K562 (cell line): ENCODE data around the gene RPS26.

- RAMPAGE, long total RNA = no peak
- RRBS = 2% methylated on average over 8 of the region's 57 CpGs
PRO-cap:
- standard = bidirectional peak, plus-strand start at chr12:55830916, minus-strand start at chr12:55830545
- CoPRO, capped RNA only, 2 experiments = peak in 1 of 2 experiments; most common plus-strand start chr12:55830908 (in 1); most common minus-strand start chr12:55830527 (in 1)
- CoPRO, capped and uncapped RNA, 2 experiments = no peak in any of the 2 experiments
- CoPRO, uncapped RNA only, 2 experiments = no peak in any of the 2 experiments
CAGE:
- cytosol, long polyA plus RNA = no peak
- long polyA plus RNA = no peak
- nucleolus, long total RNA = no peak
- nucleus, long polyA plus RNA = no peak
Measured at GRCh38 chr12:55829896-55831130, 926 bp upstream of the DNAJC14 start.

- RAMPAGE, long total RNA = no peak
- RRBS = no CpG with 5 or more reads among the region's 3 CpGs
PRO-cap:
- standard = no peak
- CoPRO, capped RNA only, 2 experiments = no peak in any of the 2 experiments
- CoPRO, capped and uncapped RNA, 2 experiments = no peak in any of the 2 experiments
- CoPRO, uncapped RNA only, 2 experiments = no peak in any of the 2 experiments
CAGE:
- cytosol, long polyA plus RNA = no peak
- long polyA plus RNA = no peak
- nucleolus, long total RNA = no peak
- nucleus, long polyA plus RNA = no peak
Measured at GRCh38 chr12:55845432-55845709, 2.6 kb upstream of the MMP19 start.

GRCh38 chr12:55856805-55857383, 14.2 kb upstream of the MMP19 start:
- RAMPAGE, long total RNA = no peak
- RRBS = no CpG with 5 or more reads among the region's 7 CpGs
PRO-cap:
- standard = unidirectional peak, plus-strand start at chr12:55857104
- CoPRO, capped RNA only, 2 experiments = no peak in any of the 2 experiments
- CoPRO, capped and uncapped RNA, 2 experiments = no peak in any of the 2 experiments
- CoPRO, uncapped RNA only, 2 experiments = no peak in any of the 2 experiments
CAGE:
- cytosol, long polyA plus RNA = no peak
- long polyA plus RNA = no peak
- nucleolus, long total RNA = no peak
- nucleus, long polyA plus RNA = no peak

GRCh38 chr12:55925722-55926197, 1.9 kb downstream of the PYM1 start:
- RAMPAGE, long total RNA = no peak
- RRBS = no CpG with 5 or more reads among the region's 3 CpGs
PRO-cap:
- standard = no peak
- CoPRO, capped RNA only, 2 experiments = no peak in any of the 2 experiments
- CoPRO, capped and uncapped RNA, 2 experiments = no peak in any of the 2 experiments
- CoPRO, uncapped RNA only, 2 experiments = peak in 1 of 2 experiments; most common plus-strand start chr12:55926112 (in 1); most common minus-strand start chr12:55925946 (in 1)
CAGE:
- cytosol, long polyA plus RNA = no peak
- long polyA plus RNA = no peak
- nucleolus, long total RNA = no peak
- nucleus, long polyA plus RNA = no peak

GRCh38 chr12:55926198-55926707, 1.4 kb downstream of the PYM1 start:
- RAMPAGE, long total RNA = no peak
- RRBS = no CpG with 5 or more reads among the region's 9 CpGs
PRO-cap:
- standard = no peak
- CoPRO, capped RNA only, 2 experiments = no peak in any of the 2 experiments
- CoPRO, capped and uncapped RNA, 2 experiments = no peak in any of the 2 experiments
- CoPRO, uncapped RNA only, 2 experiments = no peak in any of the 2 experiments
CAGE:
- cytosol, long polyA plus RNA = no peak
- long polyA plus RNA = no peak
- nucleolus, long total RNA = no peak
- nucleus, long polyA plus RNA = no peak

DNA sequence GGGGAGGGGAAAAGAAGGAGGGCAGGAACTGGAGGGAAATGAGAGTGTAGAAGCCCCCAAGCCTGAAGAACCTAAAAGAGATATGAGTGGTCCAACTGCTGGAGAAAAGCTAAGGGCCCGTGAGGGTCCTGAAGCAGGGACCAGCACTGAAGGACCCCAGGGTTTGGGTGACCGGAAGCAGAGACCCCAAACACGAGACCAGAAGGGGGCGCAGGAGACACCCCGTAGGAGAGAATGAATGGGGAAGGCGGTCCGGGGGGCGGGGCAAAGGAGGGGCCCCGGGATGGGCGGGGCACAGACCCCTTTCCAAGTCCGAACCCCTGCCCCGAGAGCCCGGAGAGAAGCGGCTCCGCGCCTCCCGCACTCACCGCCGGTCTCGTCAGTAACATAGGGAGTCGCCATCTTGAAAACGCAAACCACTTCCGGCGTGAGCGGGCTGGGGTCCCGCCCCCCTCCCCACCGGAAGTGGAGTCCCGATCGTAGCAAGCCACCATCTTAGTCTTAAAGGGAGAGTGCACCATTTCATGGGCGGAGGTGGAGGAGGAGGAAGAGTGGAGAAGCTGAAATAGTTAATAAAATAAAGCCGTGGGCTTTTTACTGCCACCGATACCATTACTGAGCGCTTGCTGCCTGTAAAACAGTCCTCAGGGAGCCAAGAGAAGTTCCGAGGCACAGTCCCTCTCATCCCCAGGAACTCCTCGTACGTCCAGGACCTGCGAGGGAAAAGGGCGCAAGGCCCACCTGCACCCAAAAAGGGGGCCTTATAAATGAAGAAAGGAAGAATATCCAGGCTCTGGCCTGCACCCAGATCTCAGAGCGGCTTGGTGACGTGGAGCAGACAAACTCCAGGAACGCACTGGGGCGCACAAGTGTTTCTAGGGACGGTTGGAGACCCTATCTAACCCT, 733 bp downstream of the PYM1 start:
- RAMPAGE, long total RNA = start-site peak on the minus strand centred at position 415 of the sequence, 45 bp wide, 97 and 43 reads in 2 replicates
- RRBS = 3% methylated on average over 15 of the region's 43 CpGs
PRO-cap:
- standard = bidirectional peak, plus-strand start at position 504 of the sequence, minus-strand start at position 384 of the sequence
- CoPRO, capped RNA only, 2 experiments = peak in 2 of 2 experiments; most common plus-strand start position 498 of the sequence (in 2); most common minus-strand start position 405 of the sequence (in 2)
- CoPRO, capped and uncapped RNA, 2 experiments = peak in 2 of 2 experiments; most common plus-strand start position 498 of the sequence (in 2); most common minus-strand start position 405 of the sequence (in 2)
- CoPRO, uncapped RNA only, 2 experiments = peak in 1 of 2 experiments; most common plus-strand start position 520 of the sequence (in 1); most common minus-strand start position 384 of the sequence (in 1)
CAGE:
- cytosol, long polyA plus RNA = start-site peak on the minus strand centred at position 419 of the sequence, 12 bp wide, 134 and 99 reads in 2 replicates
- long polyA plus RNA = start-site peak on the minus strand centred at position 417 of the sequence, 34 bp wide, 124 and 102 reads in 2 replicates
- nucleolus, long total RNA = no peak
- nucleus, long polyA plus RNA = start-site peak on the minus strand centred at position 419 of the sequence, 12 bp wide, 33 and 112 reads in 2 replicates; start-site peak on the plus strand centred at position 511 of the sequence, 87 bp wide, 28 and 30 reads in 2 replicates

DNA sequence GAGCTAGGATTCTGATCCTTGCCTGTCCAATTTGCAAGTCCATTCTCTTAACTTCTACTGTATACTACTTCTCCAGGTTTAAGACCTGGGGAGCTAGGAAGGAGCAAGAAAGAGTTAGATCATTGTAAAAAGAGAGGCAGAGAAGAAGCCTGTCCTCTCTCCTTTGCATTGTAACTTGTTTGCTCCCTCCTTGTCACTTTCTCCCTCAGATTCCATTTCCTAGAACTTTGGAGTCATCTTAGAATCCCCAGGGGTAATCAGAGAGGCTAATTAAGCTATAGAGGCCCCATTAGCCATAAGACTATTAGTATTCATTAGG, 3.0 kb downstream of the DGKA start:
- RAMPAGE, long total RNA = no peak
PRO-cap:
- standard = no peak
- CoPRO, capped RNA only, 2 experiments = no peak in any of the 2 experiments
- CoPRO, capped and uncapped RNA, 2 experiments = no peak in any of the 2 experiments
- CoPRO, uncapped RNA only, 2 experiments = no peak in any of the 2 experiments
CAGE:
- cytosol, long polyA plus RNA = no peak
- long polyA plus RNA = no peak
- nucleolus, long total RNA = no peak
- nucleus, long polyA plus RNA = no peak

- RAMPAGE, long total RNA = no peak
- RRBS = no CpG with 5 or more reads among the region's 38 CpGs
PRO-cap:
- standard = no peak
- CoPRO, capped RNA only, 2 experiments = no peak in any of the 2 experiments
- CoPRO, capped and uncapped RNA, 2 experiments = no peak in any of the 2 experiments
- CoPRO, uncapped RNA only, 2 experiments = no peak in any of the 2 experiments
CAGE:
- cytosol, long polyA plus RNA = no peak
- long polyA plus RNA = no peak
- nucleolus, long total RNA = no peak
- nucleus, long polyA plus RNA = no peak
Measured at GRCh38 chr12:55935264-55936741, 4.8 kb downstream of the DGKA start.

- RAMPAGE, long total RNA = no peak
- RRBS = no CpG with 5 or more reads among the region's 10 CpGs
PRO-cap:
- standard = no peak
- CoPRO, capped RNA only, 2 experiments = no peak in any of the 2 experiments
- CoPRO, capped and uncapped RNA, 2 experiments = no peak in any of the 2 experiments
- CoPRO, uncapped RNA only, 2 experiments = no peak in any of the 2 experiments
CAGE:
- cytosol, long polyA plus RNA = no peak
- long polyA plus RNA = no peak
- nucleolus, long total RNA = no peak
- nucleus, long polyA plus RNA = no peak
Measured at GRCh38 chr12:55952590-55953400, 13.0 kb downstream of the PMEL start.

- RAMPAGE, long total RNA = no peak
- RRBS = no CpG with 5 or more reads among the region's 6 CpGs
PRO-cap:
- standard = no peak
- CoPRO, capped RNA only, 2 experiments = no peak in any of the 2 experiments
- CoPRO, capped and uncapped RNA, 2 experiments = no peak in any of the 2 experiments
- CoPRO, uncapped RNA only, 2 experiments = no peak in any of the 2 experiments
CAGE:
- cytosol, long polyA plus RNA = no peak
- long polyA plus RNA = no peak
- nucleolus, long total RNA = no peak
- nucleus, long polyA plus RNA = no peak
Measured at GRCh38 chr12:55977546-55978123, 3.8 kb downstream of the RAB5B start.

- RAMPAGE, long total RNA = no peak
- RRBS = 2% methylated on average over 18 of the region's 68 CpGs
PRO-cap:
- standard = bidirectional peak, plus-strand start at chr12:56007488, minus-strand start at chr12:56007326; bidirectional peak, plus-strand start at chr12:56007860, minus-strand start at chr12:56007740
- CoPRO, capped RNA only, 2 experiments = peak in 2 of 2 experiments; most common plus-strand start chr12:56007379 (in 2); most common minus-strand start chr12:56007326 (in 2)
- CoPRO, capped and uncapped RNA, 2 experiments = no peak in any of the 2 experiments
- CoPRO, uncapped RNA only, 2 experiments = peak in 1 of 2 experiments; most common plus-strand start chr12:56007276 (in 1)
CAGE:
- cytosol, long polyA plus RNA = no peak
- long polyA plus RNA = no peak
- nucleolus, long total RNA = no peak
- nucleus, long polyA plus RNA = no peak
Measured at GRCh38 chr12:56007164-56008524, 10.6 kb downstream of the SUOX start.

- RAMPAGE, long total RNA = start-site peak on the plus strand at chr12:56042112-56042148, 15,768 and 33,404 reads in 2 replicates
- RRBS = 2% methylated on average over 12 of the region's 63 CpGs
PRO-cap:
- standard = bidirectional peak, plus-strand start at chr12:56042146, minus-strand start at chr12:56041843
- CoPRO, capped RNA only, 2 experiments = peak in 2 of 2 experiments; most common plus-strand start chr12:56042146 (in 2); most common minus-strand start chr12:56042372 (in 2)
- CoPRO, capped and uncapped RNA, 2 experiments = peak in 2 of 2 experiments; most common plus-strand start chr12:56042146 (in 2)
- CoPRO, uncapped RNA only, 2 experiments = peak in 1 of 2 experiments; most common plus-strand start chr12:56041788 (in 1); most common minus-strand start chr12:56042372 (in 1)
CAGE:
- cytosol, long polyA plus RNA = start-site peak on the plus strand at chr12:56041875-56041952, 213 and 561 reads in 2 replicates; start-site peak on the plus strand at chr12:56042105-56042151, 271 and 275 reads in 2 replicates
- long polyA plus RNA = start-site peak on the plus strand at chr12:56041907-56041956, 412 and 252 reads in 2 replicates; start-site peak on the plus strand at chr12:56042087-56042146, 480 and 437 reads in 2 replicates
- nucleolus, long total RNA = no peak
- nucleus, long polyA plus RNA = start-site peak on the plus strand at chr12:56041878-56041956, 290 and 315 reads in 2 replicates; start-site peak on the plus strand at chr12:56042091-56042166, 296 and 370 reads in 2 replicates
Measured at GRCh38 chr12:56041699-56042776, at the start of gene RPS26. Gene RPS26, plus strand, starts transcription at chr12:56041918.

GRCh38 chr12:56045334-56046022, 3.8 kb downstream of the RPS26 start:
- RAMPAGE, long total RNA = no peak
- RRBS = no CpG with 5 or more reads among the region's 11 CpGs
PRO-cap:
- standard = no peak
- CoPRO, capped RNA only, 2 experiments = peak in 1 of 2 experiments; most common plus-strand start chr12:56045548 (in 1); most common minus-strand start chr12:56045530 (in 1)
- CoPRO, capped and uncapped RNA, 2 experiments = peak in 2 of 2 experiments; most common plus-strand start chr12:56045671 (in 1)
- CoPRO, uncapped RNA only, 2 experiments = peak in 2 of 2 experiments; most common plus-strand start chr12:56045387 (in 2)
CAGE:
- cytosol, long polyA plus RNA = no peak
- long polyA plus RNA = no peak
- nucleolus, long total RNA = no peak
- nucleus, long polyA plus RNA = no peak

GRCh38 chr12:56094894-56095457, 9.4 kb upstream of the PA2G4 start:
- RAMPAGE, long total RNA = no peak
- RRBS = no CpG with 5 or more reads among the region's 3 CpGs
PRO-cap:
- standard = no peak
- CoPRO, capped RNA only, 2 experiments = no peak in any of the 2 experiments
- CoPRO, capped and uncapped RNA, 2 experiments = no peak in any of the 2 experiments
- CoPRO, uncapped RNA only, 2 experiments = no peak in any of the 2 experiments
CAGE:
- cytosol, long polyA plus RNA = no peak
- long polyA plus RNA = no peak
- nucleolus, long total RNA = no peak
- nucleus, long polyA plus RNA = no peak

DNA sequence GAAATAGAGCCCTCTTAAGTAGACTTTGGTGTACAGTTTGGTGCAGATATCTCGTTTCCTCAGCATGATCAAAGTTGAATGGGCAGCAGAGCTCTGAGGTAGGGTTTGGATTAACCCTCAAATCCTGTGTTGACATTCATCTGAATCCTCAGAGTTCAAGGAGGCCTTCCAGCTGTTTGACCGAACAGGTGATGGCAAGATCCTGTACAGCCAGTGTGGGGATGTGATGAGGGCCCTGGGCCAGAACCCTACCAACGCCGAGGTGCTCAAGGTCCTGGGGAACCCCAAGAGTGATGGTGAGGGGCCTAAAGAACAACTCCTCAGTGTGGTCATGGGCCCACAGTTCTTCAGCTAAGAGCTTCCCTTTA, 1.3 kb downstream of the MYL6 start:
- RAMPAGE, long total RNA = no peak
- RRBS = no CpG with 5 or more reads among the region's 4 CpGs
PRO-cap:
- standard = no peak
- CoPRO, capped RNA only, 2 experiments = no peak in any of the 2 experiments
- CoPRO, capped and uncapped RNA, 2 experiments = no peak in any of the 2 experiments
- CoPRO, uncapped RNA only, 2 experiments = peak in 2 of 2 experiments; most common plus-strand start position 213 of the sequence (in 1); most common minus-strand start position 107 of the sequence (in 1)
CAGE:
- cytosol, long polyA plus RNA = no peak
- long polyA plus RNA = no peak
- nucleolus, long total RNA = no peak
- nucleus, long polyA plus RNA = no peak

- RAMPAGE, long total RNA = no peak
- RRBS = no CpG with 5 or more reads among the region's 6 CpGs
PRO-cap:
- standard = no peak
- CoPRO, capped RNA only, 2 experiments = no peak in any of the 2 experiments
- CoPRO, capped and uncapped RNA, 2 experiments = no peak in any of the 2 experiments
- CoPRO, uncapped RNA only, 2 experiments = peak in 1 of 2 experiments; most common minus-strand start chr12:56163034 (in 1)
CAGE:
- cytosol, long polyA plus RNA = no peak
- long polyA plus RNA = no peak
- nucleolus, long total RNA = no peak
- nucleus, long polyA plus RNA = no peak
Measured at GRCh38 chr12:56162969-56163254, 4.8 kb downstream of the MYL6 start.

- RAMPAGE, long total RNA = no peak
- RRBS = no CpG with 5 or more reads among the region's 3 CpGs
PRO-cap:
- standard = no peak
- CoPRO, capped RNA only, 2 experiments = peak in 2 of 2 experiments; most common plus-strand start chr12:56188384 (in 2)
- CoPRO, capped and uncapped RNA, 2 experiments = no peak in any of the 2 experiments
- CoPRO, uncapped RNA only, 2 experiments = no peak in any of the 2 experiments
CAGE:
- cytosol, long polyA plus RNA = no peak
- long polyA plus RNA = no peak
- nucleolus, long total RNA = no peak
- nucleus, long polyA plus RNA = no peak
Measured at GRCh38 chr12:56188213-56188507, 1.1 kb downstream of the SMARCC2 start.